Thoracic aorta endothelial cell (primary cell): ENCODE measurements around a stretch of chr17.

GRCh38 chr17:32079746-32080101, 62.6 kb upstream of the RHOT1 start:
- CAGE, long polyA plus RNA: no peak

- CAGE, long polyA plus RNA: no peak
Observed at GRCh38 chr17:32085230-32085526, 57.1 kb upstream of the RHOT1 start.

GRCh38 chr17:32141657-32141967, 690 bp upstream of the RHOT1 start:
- CAGE, long polyA plus RNA: no peak

- CAGE, long polyA plus RNA: no peak
Observed at GRCh38 chr17:32279726-32280413, 14.2 kb downstream of the RHBDL3 start.

DNA sequence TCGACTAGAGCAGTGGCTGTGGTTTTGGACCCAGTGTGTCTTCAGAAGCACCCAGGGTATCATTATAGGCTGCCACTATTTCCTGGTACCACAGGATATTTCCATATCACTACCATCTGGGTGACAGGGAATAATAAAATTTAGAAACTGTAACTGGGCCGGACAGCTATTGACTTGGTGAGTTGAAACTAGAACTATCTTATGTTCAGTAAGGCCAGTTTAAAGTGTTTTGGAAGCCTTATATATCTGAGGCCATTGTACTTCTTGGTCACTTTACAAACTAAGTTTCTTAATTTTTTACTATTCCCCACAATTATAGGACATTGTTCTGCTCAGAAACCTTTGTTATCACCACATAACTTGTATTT, 33.9 kb downstream of the ZNF207 start:
- CAGE, long polyA plus RNA: no peak

GRCh38 chr17:32384290-32385038, 34.5 kb downstream of the ZNF207 start:
- CAGE, long polyA plus RNA: no peak

GRCh38 chr17:32396258-32396777, 46.4 kb downstream of the ZNF207 start:
- CAGE, long polyA plus RNA: no peak

DNA sequence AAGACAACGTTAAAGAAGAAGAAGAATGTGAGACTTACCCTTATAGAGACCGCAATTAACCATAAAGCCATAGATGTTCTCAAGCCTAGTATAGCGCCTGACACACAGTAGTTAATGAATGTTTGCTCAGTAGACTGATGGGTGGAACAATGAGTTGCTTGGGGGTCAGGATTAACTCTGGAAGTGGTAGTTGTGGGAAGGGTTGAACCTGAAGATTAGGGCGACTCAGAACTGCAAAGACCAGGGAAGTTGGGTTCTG, 40.8 kb upstream of the PSMD11 start:
- CAGE, long polyA plus RNA: no peak

- CAGE, long polyA plus RNA: no peak
Observed at GRCh38 chr17:32444876-32445467, 662 bp downstream of the PSMD11 start.

DNA sequence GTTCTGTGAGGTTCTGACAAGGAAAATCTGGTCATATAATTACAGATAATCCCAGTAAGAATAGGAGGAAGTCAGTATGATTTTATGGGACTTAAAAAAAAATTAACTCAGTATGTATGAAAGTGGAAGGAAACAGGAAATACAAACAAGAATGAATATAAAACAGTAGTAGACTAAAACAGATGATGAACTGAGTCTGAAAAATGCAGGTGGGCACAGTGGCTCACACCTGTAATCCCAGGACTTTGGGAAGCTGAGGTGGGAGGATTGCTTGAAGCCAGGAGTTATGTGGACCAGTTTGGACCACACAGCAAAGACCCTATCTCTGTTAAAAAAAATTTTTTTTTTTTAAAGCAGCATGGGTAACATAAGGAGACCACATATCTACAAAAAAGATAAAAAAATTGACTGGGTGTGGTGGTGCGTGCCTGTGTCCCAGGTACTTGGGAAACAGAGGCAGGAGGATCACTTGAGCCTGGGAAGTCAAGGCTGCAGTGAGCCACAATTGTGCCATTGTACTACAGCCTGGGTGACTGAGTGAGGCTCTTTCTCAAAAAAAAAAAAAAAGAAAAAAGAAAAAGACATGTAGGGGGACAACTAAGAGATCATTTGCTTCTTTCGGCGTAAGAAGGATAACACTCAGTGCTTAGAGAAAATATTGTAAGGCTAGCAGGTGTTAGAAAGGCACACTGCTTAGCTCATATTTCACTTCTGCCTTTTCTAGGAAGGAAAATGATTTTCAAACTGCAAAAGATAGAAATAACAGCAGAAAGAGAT, 6.4 kb downstream of the PSMD11 start:
- CAGE, long polyA plus RNA: no peak

- CAGE, long polyA plus RNA: no peak
Observed at GRCh38 chr17:32555527-32556632, 69.1 kb downstream of the CDK5R1 start.

DNA sequence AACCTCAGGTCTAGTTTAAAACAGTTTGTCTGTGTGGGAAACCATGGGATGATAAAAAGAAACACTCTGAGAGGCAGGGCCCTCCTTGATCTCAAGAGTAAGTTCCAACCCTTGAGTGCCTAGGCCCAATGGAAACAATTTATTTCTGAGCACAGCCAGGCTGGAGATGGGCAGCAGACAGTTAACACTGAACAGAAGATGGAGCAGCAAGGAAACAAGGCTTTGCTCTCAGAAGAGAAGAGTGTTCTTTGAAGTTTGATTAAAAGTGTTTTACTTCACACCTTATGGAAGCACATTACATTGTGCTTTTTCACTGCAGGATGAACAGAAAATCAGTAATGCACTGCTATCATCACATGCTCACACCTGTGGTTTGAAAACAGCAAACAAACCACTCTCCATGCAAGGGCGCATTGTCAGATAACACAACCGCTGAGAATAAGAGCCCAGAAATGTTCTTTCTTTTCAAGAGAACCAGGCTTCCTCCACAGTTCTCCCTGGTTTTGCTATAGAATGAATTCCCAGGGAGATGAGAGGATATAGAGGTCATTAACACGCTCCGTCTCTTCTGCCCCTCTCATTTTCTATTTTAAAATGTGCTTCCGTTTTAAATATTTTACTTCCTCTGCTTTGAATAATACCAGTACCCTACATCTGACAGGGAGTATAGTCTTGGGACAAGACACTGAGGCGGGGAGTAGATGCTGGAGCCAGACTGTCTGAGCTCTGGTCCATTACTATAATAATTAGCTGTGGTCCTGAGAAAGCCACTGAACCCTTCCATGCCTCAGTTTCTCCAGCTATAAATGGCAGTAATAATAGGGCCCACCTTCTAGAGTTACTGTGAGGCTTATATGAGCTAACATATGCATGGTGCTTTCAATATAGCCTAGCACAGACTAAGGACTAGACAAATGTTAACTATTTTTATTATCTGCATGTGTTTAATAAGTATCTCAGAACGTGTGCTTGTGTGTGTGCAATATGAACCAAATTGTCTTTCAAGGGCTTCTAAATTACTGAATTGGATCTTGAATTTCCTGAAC, 71.6 kb downstream of the CDK5R1 start:
- CAGE, long polyA plus RNA: no peak

GRCh38 chr17:32604496-32605479, 118.0 kb downstream of the CDK5R1 start:
- CAGE, long polyA plus RNA: no peak

- CAGE, long polyA plus RNA: no peak
Observed at GRCh38 chr17:32780294-32781065, 96.4 kb downstream of the MYO1D start.

GRCh38 chr17:32833438-32834623, 43.1 kb downstream of the MYO1D start:
- CAGE, long polyA plus RNA: no peak

DNA sequence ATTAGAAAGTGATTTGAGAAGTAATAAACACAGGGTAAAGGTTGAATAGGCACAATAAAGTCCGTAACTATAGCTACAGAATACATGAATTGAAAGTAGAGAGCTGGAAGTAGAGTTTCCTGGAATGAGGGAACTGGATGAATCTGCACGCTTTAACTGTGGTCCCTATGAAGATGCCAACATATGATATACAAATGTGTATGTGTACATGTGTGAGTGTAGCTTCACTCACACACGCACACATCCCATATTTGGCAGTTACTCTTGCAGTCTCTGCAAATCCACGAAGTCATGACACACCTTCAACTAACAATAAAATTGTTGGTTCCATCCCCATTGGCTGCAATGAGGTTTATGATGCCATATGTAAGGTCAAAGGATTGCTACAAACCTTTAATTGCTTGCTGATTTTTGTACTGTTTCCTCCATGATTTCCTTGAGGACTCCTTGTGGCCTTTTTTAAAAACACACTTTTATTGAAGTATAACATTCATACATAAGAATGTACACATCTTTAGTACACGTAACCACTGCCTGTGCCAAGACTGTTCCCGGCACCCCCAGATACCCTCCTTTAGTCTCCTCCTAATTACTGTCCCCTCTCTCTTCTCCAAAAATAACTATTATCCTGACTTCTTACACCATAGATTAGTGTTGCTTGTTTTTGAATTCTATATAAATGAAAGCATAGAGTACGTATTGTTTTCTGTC, 22.0 kb downstream of the MYO1D start:
- CAGE, long polyA plus RNA: no peak

GRCh38 chr17:32856290-32857123, 20.4 kb downstream of the MYO1D start:
- CAGE, long polyA plus RNA: no peak

- CAGE, long polyA plus RNA: no peak
Observed at GRCh38 chr17:34248658-34249232, 6.3 kb upstream of the CCL2 start.

DNA sequence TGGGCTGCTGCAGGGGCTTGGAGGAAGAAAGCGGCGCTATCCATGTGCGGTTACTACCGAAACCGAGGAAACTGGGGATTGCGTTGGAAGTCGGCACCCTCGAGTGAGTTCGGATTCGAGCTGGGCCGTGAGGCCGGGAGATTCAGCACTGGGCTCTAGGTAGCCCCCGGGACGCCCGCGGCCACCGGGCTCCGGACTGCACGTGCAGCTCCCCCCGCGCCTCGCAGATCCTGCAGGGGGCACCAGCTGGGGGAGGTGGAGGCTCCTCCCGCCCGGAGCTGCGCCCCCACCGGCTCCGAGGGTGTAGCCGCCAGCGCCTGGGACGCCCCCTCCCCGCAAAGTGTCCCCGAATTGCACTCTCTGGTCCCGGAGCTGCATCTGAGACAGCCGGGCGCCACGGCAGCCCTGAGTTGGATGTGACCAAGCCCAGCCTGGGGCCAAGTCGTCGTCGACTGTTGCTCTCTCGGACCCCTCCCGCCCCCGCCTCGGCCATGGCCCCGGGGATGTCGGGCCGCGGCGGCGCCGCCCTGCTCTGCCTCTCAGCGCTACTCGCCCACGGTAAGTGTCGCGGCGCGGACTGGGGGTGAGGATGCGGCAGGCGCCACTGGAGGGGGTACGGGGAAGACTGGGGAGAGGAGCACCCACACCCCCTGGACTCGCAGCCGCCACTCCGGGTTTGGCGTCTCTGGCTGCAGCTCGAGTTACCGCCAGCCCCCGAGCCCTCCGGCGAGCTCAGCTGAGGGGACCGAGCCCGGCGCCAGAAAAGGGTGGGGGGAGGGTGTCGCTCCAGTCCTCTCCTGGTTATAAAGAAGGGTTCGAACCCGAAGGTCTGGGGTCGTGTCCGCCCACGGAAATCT, 1.4 kb downstream of the TMEM132E start:
- CAGE, long polyA plus RNA: no peak

DNA sequence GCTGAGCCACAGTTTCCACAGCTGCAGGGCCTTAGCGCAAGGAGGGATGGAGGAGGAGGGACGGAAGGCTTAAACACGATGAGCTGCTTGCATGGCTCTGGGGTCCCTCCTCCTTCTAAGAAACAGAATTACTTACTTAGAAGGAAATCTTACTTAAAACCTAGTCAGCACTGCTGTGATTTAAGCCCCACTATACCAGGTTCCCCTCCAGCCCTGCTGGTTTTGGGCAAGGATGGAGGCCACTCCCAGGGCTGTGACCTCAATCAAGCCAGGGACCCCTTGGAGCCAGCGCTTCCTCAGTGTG, 184.8 kb downstream of the TMEM132E start:
- CAGE, long polyA plus RNA: no peak